CD14-positive monocyte (primary cell): ENCODE results near the gene SMIM26.

GRCh38 chr20:18328891-18329158, 40.5 kb downstream of the ZNF133 start:
- CAGE, long polyA plus RNA: no peak

DNA sequence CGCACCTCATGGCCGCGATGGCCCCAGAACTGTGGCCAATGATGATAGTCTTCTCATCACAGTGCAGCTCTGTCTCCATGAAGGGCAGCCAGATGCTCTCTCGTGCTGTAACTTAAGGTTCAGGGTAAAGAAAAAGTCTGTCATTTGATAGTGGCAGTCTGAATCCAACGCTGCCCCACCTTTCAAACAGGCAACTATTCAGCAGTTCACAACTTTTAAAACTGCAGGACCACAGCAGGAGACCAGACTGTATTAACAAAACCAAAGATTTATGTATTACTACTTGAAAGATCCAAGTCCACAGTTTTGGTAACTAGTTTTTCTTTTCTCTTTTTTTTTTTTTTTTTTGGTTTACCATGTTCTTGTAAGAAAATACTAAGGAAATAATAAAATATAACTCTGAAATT, 3.1 kb downstream of the RBBP9 start:
- CAGE, long polyA plus RNA: no peak

DNA sequence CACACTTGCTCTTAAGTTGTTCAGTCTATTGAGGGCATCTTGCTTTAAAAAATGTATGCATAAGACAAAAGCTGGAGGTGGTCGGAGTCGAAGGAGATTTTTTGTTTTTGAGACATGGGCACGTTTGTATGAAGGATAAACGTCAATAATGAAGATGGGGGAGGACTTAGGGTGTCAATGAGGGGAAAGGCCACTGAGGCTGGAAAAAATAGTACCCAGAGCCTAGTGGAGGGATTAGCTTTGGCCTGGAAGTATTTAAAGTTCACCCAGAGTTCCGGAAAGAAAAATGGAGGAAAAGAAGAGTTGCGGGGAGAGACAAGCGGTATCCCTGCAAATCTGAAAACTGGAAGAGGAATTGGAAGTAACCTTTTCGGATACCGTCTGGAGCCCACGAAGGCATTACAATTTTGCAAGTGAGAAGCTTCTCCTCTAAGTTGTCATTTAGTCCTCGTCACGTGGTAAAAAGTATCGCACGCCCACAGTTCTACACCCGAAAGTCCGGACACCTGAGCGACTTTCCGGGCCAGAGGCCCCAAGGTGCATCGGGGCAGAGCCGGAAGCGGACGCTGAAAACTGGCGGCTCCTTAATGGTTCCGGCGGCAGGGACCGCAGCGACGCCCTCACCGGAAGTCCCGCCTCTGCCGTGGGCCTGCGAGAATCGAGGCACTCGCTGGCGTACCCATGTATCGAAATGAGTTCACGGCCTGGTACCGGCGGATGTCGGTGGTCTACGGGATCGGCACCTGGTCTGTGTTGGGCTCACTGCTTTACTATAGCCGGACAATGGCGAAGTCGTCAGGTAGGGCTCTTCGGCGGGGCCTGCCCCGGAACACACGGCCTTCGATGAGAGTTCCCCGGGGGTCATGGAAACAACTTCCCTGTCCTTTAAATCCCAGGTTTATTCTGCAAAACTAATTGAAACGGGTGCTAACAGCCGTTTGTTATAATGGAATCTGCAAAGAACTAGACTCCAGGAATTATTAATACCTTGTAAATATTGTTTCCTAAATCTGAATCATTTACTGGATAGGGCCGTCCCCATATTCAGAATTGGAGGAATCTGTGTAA, at the start of gene SMIM26:
Gene SMIM26, plus strand, starts transcription at position 635 of the 1,068 bp plus-strand sequence.
- CAGE, long polyA plus RNA: start-site peak on the plus strand centred at position 713 of the sequence, 154 bp wide, 175 and 658 reads in 2 replicates

DNA sequence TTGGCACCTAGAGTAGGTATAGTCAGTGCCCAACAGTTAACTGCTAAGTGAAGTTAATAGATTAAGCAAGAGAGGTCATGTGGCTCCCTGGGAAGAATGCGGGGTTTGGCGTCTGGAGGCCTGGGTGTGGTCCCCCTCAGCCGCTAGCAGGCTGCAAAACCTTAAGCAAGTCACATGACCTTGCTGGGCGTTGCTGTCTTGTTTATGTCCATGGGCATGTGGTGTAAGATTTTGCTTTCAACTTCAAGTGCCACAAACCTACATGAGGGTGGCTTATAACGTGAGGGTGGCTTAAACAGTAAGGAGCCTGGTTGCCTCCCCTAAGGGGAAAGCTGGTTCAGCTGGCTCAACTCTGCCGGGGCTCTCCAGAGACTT, 75.5 kb upstream of the SCP2D1 start:
- CAGE, long polyA plus RNA: no peak

- CAGE, long polyA plus RNA: no peak
These were observed 73.0 kb downstream of the SLC24A3 start for GRCh38 chr20:19285446-19285862.

DNA sequence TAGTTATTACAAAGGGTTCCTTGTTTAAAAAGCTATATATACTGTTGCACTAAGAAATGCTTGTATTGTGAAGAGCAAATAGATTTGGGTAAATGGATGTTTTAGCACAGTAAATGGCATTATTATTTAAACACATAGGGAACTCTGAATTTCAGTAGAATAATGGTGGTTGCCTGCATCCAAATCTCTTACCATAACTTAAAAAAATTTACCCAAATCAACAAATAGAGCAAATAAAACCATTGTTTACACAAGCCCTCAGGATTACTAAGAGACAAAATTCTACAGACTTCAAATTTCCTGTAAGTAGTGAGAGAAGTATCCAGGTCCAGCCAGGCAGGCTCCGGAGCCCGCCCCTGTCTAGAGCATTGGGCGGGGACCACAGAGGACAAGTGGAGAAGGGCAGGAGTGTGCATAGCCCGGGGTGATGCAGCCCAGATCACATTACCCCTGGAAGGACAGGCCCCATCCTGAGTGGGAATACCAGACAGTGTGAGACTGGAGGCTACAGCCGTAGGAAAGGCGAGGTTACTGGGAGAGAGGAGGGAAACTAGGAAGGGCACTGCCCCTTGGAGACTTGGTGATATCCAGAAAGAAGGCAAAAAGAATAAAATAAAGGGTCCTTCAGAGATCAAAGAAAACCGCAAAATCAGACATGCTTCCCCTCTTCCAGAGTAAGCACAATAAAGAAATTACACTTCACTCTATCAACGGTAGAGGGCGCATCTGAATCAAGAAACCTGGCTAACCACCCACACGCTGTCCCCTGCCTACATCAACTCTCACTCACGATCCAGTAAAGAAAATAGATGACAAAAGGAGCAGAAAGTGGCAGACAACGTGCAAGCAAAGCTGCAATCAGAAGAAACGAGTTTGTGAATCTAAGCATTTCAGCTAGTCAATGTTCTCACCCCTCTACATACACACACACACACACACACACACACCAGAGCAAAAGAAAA, 26.6 kb downstream of the RIN2 start:
- CAGE, long polyA plus RNA: no peak

DNA sequence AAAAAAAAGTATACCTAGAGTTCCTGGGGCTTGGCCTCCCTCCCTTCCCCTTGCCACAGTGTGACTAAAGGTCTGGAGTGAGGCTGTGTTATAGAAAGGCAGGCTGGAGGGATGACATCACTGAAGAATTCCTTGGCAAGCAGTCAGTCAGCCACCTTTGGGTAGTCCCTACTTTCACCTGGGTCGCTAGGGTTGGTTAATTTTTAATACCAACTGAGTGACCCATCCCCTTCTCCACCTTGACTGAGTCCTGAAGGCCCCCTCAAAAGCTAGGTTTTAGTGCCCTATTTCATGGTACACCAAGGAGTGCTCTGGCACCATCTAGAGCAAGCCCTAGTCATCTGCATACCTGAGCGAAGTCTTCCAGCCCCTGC, 44.4 kb downstream of the RIN2 start:
- CAGE, long polyA plus RNA: no peak

GRCh38 chr20:19823757-19824559, 65.9 kb downstream of the RIN2 start:
- CAGE, long polyA plus RNA: no peak

GRCh38 chr20:19888771-19889899, 128.0 kb upstream of the NAA20 start:
- CAGE, long polyA plus RNA: no peak

- CAGE, long polyA plus RNA: no peak
These were observed 101.9 kb upstream of the NAA20 start for GRCh38 chr20:19915019-19915974.

- CAGE, long polyA plus RNA: start-site peak on the plus strand at chr20:19935101-19935129, 611 and 498 reads in 2 replicates
These were observed 82.2 kb upstream of the NAA20 start for GRCh38 chr20:19934699-19935629.

- CAGE, long polyA plus RNA: no peak
These were observed 79.6 kb upstream of the NAA20 start for GRCh38 chr20:19937233-19938307.

DNA sequence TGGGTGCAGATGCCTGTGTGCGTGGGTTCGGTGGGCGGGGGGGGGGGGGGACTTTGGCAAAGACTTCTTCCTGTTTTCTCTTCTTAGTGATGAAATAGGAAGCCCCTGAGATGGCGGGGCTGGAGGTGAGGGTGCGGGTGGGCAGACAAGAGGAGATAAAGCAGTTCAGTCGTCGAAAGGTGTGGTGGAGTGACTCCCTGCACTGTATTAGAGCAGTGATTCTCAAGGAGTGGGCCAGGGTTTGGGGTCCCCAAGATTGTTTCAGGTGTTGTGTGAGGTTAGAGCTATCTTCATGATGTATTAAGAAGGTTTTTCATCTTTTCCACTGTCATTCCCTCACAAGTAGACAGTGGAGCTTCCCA, 3.8 kb downstream of the NAA20 start:
- CAGE, long polyA plus RNA: no peak

- CAGE, long polyA plus RNA: no peak
These were observed 21.6 kb downstream of the CFAP61 start for GRCh38 chr20:20073634-20074649.

- CAGE, long polyA plus RNA: no peak
These were observed 84.4 kb downstream of the INSM1 start for GRCh38 chr20:20452058-20452861.

DNA sequence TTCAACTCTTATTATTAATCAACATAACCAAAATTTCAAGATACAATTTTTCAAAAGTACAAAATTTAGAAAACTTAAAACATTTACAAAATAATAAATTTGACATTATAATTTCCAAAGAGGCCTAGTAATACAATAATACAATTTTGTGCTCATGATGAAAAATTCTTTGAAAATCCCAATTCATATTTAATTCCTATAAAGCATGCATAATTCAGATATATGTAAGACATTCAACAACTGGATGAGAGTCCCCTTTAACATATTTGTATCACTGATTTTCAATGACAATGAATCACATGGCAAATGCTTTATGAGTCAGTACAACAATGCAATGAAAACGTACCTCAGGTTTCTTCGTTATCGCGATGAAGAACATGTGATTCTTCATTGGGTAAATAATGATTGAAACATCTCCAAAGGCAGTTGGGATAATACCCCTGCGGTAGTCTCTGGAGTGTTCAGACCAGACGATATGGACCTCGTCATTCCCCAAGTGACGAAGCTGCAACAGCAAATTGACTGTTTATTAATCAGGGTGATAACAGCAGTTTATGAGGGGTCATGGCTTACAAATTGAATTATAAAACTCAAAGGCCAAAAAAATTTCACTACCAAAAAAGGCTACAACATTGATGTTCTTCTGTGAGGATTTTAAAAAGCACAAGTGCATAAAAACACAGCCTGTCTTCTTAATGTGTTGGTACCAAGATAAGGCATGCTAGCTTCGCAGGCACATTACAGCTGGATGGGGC, 127.0 kb downstream of the INSM1 start:
- CAGE, long polyA plus RNA: no peak

DNA sequence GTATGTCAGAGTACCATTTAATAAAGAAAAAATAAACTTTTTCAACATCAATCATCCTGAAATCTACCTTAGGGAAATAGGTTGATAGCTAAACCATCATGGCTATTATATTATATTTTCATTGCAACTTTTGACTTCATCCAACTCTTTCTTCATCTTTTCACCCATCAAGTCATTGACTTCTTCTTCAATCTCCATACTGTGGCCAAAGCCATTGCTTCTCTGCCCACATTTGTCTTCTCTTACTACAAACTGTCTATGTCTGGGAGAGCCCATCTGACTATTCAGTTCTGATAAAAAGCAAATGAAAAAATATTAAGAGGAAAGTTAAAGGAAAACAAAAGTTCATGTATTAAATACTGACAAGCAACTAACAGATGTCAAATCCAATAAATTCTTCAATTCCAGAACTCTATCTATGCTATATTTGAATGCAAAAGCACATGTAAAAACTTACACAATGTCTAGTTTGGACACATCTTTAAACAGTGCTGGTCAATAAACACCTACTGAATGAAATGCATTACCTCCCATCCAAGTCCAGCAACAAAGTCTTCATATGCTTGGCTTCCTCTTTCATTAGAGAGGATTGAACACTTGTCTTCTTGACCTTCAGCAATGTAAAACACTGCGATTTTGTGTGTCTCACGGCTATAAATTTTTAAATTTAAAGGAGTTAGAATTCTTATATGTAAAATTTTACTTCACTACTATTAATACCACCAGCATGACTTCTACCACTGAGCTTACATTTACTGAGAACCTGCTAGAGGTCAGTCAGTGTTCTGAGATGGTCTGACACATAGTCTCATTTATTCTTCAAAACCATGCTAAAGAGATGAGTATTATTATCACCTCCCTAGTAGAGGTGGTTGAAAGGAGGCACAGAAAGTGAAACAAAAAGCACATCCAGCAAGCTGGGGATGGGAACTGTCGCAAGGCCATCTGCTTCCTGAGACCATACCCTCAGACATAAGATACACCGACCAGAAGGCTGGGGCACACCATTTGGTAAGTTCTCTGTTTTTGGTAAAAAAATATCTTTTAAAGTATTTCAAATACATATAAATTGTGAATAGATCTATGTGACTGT, 137.3 kb downstream of the INSM1 start:
- CAGE, long polyA plus RNA: no peak

DNA sequence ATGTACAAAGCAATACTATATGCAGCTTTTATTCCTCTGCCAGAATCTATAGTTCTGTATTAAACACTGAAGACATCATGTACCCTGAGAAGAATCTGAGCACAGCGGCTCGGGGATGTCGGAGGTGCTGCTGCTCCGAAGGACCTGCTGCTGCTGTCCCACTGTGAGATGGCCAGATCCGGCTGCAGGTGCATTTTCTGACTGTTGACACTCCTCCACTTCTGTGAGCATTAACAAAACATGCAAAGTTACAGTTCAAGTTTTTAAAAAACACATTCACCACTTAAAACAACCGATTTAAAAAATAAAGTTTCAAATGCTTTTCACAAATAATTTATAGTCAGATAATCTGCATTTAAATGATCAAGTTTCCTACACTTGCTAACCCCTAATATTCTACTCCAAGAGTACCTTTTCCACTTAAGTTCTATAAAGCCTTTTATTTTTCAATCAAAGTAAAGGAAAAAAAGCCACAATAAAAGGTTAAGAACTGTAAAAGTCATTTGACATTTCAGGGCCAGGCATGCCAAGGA, 121.3 kb downstream of the RALGAPA2 start:
- CAGE, long polyA plus RNA: no peak

DNA sequence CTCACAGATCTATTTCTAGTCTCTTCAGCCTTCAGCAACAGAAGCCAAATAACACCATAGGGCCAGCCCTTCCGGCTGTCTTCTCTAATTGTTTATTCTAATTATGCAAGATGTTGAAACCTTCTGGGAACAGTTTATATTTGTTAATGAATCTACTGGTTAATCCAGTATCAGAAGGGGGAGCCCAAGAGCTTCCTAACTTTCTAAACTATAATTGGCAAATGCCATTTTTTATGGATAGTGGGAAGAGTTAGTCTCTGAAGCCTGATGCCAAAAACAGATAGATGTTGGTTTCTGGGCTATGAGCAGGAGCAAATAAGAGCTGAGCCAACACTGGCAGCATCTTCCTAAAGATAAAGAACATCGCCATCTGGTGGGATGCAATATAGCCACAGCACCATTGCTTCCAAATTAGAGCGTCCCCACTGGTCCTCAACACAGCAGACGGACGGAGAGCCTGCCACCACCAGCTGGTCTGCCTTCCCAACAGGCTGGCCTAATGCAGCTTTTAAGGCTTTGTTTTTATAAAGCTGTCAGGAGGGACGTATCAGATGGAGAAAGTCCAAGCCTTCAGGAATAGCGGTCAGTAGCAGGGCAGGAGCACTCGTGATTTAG, 118.9 kb downstream of the RALGAPA2 start:
- CAGE, long polyA plus RNA: no peak

DNA sequence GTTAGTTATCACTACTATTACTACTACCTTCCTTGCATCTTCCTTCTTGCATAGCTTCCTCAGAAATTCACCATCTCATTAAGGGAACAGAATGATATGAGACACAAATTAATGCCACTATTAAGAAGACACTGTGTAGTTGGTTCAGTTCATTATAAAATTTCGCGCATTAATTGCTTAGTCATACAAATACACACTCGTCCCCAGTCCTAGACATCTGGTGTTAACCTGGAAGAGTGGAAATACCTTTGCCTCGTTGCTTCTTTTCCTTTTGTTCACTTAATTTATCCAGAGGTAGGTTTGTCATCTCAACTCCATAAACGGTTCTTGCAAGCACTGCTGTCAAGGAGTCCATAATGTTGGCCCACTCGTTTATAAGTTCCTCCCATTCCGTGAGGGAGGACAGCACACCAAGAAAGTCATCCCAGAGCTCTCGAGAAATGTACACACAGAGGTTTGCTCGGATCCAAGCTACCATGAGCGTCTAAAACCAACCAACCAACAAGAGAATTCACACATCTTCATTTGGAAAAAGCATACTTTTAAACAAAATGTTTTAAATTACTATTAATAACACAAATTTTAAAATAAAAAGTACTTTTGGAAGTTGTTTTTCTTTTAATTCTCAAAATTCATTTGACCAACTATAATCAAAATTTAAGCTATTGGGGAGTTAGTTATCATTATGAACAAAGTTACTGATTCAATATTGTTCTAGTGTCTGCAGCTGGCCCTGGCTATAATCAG, 107.3 kb downstream of the RALGAPA2 start:
- CAGE, long polyA plus RNA: no peak